Left cardiac atrium (tissue), 1 donor: ENCODE results near the gene SYNJ2.

DNA sequence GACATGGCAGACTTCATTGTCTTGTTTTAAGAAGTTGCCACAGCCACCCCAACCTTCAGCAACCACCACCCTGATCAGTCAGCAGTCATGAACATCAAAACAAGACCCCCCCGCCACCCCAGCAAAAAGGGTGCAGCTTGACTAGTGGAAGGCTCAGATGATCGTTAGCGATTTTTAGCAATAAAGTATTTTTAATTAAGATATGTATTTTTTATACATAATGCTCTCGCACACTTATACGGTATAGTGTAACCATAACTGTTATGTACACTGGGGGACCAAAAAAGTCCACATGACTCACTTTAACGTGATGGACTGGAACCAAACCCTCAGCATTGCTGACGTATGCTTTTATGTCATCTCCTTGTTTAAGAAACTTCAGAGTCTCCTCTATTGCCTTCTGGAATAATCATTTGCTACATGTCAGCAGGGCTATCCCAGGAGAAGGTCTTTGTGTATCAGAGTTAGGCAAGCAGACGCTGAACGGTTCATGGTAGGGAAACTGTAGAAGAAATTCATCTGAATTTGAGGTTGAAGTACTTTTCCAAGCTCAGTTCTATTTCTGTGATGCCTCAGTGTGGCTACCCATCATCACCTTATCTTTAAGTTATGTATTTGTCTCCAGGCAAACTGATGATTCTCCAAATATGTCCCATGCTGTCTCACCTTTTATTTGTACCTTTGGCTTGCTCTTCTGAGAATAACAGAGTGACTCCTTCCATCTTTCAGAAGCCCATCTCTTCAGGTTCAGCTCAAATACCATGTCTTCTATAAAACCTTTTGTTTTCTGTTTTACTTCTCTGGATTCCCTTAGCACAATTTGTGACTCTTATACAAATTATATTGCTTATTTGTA is 60.2 kb downstream of the SNX9 start:
- PRO-cap: no peak

GRCh38 chr6:157891309-157892471 is 68.6 kb downstream of the SNX9 start:
- PRO-cap: no peak

DNA sequence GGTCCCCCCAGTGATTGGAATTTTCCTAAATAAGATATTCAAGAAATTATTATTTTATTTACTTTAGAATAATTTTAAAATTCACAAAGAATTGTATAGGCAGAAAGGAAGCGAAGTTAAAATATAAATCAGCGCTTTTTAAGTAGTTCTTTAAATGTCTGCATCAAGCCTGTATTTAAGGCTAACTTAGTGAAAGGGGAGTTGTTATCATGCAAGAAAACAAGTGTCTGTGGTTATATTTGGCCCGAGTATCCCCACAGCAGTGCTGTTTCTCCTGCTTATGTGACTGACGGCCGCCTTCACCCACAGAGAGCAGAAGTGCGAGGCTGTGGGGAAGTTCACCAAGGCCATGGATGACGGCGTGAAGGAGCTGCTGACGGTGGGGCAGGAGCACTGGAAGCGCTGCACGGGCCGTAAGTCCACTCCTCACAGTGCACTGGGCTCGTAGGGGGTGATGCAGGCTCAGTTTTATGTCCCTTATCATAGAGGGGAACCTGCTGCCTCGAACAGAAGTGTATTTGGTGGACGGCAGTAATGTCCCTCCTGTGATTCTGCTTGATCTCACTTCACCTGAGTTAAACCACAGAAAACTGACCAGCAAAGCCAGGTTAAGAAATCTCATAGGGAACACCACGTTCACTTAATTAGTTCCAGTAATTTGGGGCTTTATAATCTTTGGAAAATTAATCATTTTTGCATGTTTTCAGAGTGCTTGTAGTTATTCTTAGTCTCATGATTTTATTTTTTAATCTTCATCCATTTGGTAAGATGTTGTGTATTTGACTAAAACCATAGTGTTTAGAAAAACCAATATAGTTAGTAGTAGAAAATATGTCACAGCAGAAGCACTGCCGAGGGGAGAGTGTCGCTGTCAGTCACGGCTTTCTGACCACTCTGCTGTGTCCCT is 53.1 kb upstream of the SYNJ2 start:
- PRO-cap: no peak

- PRO-cap: bidirectional peak, plus-strand start at chr6:157981874, minus-strand start at chr6:157981782
Observed at GRCh38 chr6:157981311-157982168, at the start of gene SYNJ2. Gene SYNJ2, plus strand, starts transcription at chr6:157981863.

DNA sequence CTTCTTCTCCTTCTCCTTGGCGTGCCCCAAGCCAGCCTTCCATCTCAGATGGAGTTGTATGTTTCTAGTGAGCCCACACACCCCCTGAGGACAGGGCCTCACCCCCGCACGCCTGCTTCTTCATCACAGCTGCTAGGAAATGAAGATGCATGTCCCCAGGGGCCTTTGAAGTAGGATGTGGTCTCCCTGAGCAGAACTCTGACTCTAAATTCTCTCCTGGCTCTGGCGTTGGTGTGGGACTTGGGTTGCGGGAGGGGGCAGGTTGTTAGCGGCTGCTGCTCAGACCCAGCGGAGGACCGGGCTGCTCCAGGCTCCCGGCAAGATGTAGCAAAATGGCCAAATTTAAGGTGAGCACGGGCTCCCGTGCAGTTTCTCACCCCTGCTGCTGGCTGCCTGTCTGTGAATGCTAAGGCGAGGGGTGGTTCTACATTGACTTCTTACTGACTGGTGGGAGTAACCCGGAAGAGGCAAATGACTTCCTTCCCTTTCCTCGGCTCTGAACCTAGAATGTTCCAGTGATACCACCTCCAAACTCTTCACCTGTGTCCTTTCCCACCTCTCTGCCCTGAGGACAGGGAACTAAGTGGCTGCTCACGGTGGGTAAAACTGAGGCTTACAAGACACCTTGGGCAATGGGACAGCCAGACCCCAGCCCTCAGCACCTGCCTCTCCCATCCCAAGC is 8.8 kb downstream of the SYNJ2 start:
- PRO-cap: no peak

DNA sequence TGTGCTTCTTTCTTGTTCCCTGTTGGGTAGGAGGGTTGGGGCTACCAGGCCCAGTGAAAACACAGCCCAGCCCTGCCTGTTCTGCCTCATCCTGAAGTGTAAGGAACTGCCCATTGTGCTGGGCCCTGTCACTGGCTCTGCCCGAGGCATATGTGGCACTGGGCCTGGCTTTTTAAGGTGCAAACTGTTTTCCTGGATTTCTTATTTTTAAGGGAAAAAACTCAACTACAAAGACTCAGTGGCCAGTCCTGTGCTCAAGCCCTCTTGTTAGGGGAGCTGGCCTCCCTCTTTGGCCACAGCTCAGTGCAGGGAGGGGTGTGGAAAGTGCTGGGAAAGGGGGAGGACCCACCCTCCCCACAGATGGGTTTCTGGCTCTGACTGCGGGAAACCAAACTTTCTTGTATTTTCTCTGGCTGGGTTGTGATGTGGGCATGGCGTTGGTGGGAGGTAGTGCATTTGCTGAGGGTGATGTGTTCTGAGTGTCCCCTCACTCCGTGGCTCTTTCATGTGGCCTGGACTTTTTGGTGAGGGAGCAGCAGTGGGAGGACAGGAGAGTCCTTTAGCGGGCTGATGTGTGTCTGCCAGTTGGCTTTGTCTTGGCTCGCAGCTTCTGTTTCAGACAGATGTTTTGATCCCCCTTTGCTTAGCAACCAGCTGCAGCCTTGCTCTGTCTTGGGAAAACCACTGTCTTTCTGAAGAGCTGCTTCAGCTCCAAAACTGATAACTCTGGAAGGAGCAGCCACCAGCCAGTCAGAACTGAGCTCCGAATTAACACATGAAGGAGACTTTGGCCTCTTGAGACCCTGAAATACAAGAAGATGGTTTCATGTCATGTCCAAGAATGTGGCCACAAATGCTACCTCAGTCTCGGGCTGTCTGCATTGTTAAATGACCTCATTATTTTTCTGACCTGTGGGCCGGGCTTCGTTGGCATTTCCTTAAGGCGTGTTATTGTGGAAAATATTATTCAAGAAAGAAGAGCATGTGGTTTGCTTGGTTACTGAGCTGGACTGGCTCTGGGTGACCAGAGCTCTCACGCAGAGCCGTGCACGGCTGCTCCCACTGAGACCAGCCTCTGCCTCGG is 21.4 kb downstream of the SYNJ2 start:
- PRO-cap: unidirectional peak, plus-strand start at position 997 of the sequence; unidirectional peak, plus-strand start at position 1,023 of the sequence

DNA sequence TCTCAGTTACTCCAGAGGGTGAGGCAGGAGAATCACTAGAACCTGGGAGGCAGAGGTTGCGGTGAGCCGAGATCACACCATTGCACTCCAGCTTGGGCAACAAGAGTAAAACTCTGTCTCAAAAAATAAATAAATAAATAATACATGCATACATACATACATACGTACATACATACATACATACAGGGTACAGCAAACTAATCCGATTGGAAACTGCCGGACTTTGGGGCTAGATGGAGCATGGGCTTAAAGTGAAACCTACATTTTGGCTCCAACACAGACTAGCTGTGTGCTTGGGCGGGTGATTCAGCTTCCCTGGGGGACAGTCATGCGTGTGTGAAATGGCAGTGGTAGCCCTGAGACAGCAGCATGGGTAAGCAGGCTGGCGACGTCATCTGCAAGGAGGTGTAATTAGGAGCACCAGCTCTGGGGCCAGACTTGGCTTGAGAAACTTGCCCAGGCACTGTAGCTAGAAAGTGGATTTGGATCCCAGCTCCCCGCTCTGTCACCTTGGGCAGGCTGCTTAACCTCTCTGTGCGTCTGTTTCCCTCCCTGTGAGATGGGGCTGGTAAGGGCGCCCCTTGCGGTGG is 44.3 kb downstream of the SYNJ2 start:
- PRO-cap: no peak

DNA sequence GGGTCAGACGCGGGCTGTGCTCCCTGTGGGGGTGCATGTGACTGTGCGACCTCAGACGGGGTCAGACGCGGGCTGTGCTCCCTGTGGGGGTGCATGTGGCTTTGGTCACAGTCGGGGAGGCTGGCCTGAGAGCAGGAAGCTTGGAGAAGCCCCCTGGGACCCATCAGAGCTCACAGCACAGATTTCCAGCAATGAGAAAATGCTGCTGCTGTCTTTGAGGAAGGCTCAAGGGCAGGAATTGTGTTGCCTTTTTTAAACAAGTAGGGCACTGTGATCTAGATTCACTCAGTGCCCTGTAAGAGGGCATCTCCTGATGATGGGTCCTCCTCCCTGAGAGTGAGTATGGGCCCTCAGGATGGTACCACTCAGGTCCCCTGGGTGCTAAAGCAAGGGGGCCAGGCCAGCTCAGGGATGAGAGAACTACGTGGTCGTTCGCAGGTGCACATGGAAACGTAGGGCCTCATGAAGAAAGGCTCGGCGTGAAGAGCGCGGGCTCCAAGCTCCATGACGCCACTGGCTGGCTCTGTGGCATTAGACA is 50.5 kb downstream of the SYNJ2 start:
- PRO-cap: no peak

- PRO-cap: no peak
Observed at GRCh38 chr6:158080935-158081656, 87.0 kb downstream of the SERAC1 start.

- PRO-cap: no peak
Observed at GRCh38 chr6:158323956-158325019, 12.0 kb downstream of the TULP4 start.

GRCh38 chr6:158479726-158479972 is 80.2 kb upstream of the TMEM181 start:
- PRO-cap: no peak

DNA sequence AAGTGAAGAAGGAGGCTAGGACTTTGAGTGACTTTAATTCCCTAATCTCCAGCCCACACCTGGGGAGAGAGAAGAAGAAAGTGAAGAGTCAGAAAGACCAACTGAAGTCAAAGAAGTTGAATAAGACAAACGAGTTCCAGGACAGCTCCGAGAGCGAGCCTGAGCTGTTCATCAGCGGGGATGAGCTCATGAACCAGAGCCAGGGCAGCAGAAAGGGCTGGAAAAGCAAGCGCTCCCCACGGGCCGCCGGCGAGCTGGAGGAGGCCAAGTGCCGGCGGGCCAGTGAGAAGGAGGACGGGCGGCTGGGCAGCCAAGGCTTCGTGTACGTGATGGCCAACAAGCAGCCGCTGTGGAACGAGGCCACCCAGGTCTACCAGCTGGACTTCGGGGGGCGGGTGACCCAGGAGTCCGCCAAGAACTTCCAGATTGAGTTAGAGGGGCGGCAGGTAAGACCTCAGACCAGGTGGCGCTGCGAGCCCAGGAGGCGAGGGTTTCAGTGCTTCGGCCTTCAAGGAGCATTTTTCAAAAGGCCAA is 56.1 kb upstream of the TMEM181 start:
- PRO-cap: no peak

GRCh38 chr6:158568798-158569333 is 9.0 kb downstream of the TMEM181 start:
- PRO-cap: no peak

- PRO-cap: no peak
Observed at GRCh38 chr6:158602894-158603127, 41.7 kb downstream of the DYNLT1 start.

DNA sequence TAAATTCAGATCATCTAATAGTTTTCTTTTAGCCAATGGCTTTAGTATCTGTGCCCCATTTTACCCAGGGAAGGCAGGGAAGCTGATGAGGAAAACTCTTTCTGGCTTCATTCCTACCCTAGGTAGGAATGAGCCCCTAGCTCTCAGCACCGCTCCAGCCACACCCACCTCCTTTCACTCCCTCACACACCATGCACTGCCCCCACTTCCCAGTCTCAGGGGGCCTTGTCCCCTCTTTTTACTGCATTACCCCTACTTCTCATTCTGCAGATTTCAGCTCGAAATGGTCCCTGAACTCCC is 4.2 kb downstream of the DYNLT1 start:
- PRO-cap: no peak

DNA sequence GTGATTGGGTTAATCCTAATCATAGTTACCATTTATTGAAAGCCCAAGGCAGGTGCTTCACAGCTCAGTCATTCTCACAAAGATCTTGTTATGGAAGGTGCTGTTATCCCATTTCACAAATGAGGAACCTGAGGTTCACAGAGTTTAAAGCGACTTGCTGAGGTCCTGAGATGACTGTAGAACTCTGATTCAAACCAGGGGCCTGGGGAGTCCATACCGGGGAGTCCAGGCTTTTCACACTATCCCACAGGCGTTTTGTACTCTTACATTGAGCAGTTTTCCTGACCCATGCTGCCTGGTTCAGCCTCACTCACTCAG is 84.4 kb downstream of the EZR start:
- PRO-cap: no peak

DNA sequence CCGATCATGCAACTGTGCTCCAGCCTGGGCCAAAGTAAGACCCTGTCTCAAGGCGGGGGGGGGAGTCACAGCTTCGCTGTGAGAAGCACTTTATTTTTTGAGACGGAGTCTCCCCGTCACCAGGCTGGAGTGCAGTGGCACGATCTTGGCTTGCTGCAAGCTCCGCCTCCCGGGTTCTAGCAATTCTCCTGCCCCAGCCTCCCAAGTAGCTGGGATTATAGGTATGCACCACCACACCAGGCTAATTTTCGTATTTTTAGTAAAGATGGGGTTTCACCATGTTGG is 54.1 kb downstream of the EZR start:
- PRO-cap: no peak

DNA sequence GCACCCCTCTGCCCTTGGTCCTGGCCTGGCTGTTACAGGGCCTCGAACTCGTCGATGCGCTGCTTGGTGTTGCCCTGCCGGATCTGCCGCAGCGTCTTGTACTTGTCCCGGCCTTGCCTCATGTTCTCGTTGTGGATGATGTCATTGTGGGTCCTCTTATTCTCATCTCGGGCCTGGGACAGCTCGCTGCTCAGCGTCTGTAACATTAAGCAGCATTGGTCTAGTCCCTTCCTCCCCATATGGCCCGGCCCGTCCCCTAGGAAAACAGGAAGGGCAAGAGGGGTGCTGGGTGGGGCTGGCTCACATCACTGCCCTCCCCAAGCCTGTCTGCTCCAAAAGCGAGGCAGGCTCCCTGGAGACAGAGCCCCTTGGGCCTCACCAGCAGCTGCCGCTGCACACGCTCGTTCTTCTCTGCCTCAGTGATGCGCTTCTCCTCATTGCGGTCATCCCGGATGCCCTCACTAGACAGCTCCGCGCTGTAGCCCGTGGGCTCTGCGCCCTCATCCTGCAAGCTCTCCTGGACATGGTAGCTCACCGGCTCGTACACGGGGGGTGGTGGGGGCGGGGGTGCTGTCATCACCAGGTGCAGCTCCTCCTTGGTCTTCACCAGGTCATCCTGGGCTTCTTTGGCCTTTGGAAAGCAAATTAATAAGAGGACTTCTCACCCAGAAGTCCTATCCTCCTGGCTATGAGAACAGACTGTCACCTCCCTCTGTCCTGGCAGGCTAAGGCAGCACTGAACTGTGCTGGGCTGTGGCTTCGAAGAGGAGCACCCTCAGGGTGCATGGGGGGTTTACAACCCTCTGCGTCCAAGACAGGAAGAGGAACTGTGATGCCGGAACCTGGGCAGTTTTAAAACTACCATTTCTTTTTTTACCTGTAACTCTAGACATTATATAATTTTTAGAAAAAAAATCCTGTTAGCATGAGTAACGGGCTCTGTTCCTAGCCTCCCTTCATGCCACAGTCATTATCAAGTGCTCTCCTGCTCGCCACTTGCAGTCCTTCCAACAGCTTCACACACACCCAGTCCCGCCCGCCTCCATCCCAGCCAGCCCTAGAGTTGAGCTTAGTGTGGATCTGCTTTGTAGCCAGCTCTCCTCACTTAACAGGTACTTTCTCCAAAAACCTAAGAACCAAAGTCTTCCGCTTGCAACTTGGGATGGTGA is 51.9 kb downstream of the EZR start:
- PRO-cap: no peak

DNA sequence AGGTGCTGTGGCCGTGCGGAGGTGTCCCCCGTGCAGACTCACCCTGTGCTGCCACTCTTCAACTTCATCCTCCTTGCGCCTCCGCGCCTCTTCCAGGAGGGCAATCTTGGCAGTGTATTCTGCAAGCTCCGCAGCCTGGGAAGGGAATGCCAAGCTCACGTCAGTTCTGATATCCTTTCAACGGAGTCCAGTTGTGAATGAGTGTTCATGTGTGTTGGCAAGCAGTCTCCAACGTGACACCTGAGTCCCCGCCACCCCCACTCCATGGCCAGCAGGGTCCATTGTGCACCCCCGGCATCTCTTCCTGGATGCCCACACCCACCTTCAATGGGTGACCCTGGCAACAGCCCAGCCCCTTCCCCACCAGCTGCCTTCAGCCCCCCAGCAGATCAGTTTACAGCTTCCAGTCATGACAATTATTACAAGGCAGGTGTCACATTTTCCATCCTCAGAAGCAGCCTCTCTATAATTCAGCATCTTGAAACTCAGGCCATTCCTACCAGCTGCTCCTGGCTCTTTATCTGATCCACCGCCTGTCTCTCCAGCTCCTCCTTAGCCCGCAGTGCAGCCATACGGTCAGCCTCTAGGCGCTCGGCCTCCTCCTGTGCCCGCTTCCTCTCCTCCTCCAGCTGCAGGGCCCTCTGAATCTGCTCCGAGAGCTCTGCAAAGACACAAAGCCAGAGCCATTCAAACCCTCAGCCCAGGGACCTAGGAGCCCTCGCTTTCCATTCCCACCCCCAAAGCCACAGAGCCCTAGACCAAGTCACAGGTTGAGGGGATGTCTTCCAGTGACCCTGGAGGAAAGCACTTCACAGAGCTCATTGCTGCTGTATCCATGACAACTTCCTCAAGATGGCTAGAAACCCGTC is 49.6 kb downstream of the EZR start:
- PRO-cap: no peak

GRCh38 chr6:158849773-158850487 is 30.8 kb upstream of the EZR start:
- PRO-cap: no peak